Heart (tissue), 3 donors: ENCODE measurements around the gene CHST10.

DNA sequence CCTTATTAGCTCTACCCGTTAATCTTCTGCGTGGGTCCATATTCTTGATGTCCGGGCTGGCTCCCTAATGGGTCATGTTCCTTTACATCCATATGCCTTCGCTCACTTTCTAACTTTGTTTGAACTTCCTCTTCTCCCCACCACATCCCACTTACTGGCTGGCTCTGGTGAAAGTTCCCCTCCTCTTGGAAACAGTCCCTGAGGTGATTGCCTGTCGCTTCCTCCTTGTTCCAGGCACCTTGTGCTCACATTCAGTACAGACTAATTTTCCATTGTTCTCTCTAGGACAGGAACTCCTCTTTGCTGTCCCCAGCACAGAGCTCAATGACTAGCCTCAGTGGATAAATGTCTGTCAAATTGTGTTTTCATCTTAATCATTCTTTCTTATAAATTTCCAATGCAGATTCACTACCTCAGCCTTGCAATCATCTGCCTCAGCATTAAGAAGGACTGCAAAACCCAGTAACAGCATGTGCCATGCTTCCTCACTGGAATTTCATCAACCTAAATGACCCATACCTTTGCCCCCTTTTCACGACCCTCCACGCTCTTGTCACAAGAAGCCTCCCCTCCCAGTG, 102.7 kb downstream of the AFF3 start:
- RAMPAGE, long total RNA, 2 experiments = no peak in any of the 2 experiments

DNA sequence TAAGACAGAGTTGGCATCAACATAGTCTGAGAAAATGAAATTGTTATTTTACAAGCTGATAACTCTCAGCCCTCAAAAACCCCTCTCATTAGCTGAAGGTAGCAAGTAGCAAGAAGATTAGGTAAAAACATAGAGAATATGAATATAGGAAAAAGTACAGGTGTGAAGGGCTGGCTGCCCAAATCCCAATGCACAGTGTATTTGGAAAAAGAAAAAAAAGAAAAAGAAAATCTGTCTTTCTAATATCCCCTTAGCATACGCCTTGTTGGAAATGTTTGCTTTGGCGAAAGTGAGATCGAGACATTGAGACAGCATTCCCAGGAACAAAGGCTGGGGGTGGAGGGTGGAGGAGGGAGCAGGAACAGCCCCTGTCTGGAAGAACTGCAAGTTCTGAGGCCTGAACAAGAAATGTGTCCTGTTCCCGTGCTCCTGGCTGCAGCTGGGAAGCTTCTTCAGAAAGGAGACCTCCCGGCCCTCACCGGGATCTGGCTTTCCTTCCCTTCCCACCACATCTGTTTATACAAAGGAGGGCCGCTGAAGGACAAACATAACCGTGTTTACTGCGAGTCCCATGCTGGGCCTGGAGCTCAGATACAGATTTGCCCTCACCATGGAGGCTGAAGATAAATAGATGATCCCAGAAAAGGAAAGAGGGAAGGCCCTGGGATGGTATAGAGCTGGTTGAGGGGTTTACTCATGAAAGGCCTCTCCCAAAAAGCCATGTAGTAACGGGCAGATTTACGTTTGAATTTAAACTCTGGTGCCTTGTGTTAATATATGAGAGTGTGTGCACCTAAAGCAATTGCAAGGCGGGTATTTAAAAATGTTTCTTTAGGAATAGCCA, 35.9 kb downstream of the AFF3 start:
- RAMPAGE, long total RNA, 2 experiments = no peak in any of the 2 experiments

DNA sequence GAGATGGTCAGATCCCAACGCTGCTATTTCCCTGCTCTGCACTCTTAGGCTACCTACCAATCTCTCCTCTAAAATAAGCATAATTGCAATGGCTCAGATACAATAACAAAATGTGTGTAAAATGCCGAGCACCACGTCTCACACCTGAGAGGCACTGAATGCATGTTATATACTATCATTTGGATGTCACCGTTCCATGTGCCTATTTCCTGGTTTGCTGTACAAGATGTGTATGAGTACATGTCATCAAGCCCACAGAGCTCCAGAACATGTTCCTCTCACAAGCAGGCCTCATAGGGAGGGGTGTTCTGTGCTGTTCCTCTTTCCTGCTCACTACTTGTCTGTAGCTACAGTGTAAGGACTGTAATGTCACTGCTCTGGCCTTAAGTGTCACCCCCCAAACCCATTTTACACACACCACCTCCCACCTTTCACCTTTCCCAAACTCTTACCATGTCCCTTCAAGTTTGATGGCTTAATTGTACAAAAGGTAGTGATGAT, 1.9 kb downstream of the AFF3 start:
- RAMPAGE, long total RNA, 2 experiments = no peak in any of the 2 experiments

DNA sequence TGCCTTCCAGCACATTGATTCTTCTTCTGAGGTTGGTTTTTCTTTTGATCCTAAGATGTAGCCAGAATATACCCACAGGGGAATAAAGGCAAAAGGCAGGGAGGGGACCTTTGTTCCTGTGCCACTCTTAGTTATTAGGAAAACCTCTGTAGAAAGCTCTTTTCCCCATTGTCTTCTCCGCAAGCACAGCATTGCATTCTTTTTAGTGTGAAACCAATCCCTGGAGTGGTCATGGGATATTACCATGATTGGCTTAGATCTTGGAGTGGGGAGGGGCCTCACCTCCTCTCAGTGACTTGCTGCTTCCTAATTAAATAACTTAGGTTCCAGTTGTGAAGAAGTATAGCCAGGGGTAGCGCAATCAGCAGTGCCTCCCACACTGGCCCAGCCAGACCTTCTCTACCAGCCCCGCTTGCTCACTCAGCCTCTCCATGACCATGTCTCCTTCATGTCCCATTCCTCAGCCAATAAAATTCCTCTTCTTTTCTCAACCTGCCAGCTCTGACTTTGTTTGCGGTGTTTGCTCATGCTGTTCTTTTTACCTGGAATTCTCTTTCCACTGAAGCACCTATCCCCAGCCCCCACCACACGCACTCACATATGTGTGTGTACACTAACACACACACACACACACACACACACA, 50.0 kb upstream of the AFF3 start:
- RAMPAGE, long total RNA, 2 experiments = no peak in any of the 2 experiments

DNA sequence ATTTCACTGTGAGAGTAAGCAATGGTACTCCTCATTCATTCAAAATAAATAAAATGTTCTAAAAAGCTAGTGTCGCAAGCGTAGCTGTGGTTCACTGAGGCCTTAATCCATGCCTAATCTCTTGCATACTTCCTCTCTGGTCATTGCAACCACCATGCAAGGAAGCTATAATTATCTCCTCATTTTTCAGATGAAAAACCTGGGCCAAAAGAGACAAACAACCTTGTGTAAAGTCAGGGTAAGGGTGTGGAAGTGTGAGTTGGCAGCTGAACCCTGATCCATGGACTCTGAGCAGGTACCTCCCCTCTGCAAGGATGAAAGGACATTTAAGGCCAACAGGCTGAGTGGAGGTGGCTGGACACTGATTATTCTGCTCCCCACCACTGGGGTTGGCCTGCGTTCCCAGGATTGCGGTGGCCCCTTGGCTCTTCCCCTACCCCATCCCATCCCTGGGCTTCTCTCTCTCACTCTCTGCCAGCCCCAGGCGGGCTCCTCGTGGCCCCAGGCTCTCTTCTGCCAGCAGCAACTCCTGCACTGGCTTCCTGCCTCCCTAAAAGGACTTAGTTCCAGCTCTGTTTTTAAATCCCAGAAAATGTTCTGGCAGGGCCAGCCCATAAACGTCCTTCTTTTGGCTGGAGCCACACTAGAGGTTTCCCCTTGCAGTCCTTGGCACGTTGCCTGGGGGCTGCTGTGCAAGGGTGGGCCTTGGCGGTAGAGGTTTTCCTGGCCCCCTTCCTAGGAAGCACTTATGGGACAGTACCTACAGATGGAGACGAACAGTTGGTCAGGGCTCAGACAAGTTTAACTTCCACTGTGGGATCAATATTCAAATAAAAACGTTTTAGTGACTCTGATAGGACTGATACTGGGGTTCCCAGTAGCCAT, 72.1 kb upstream of the AFF3 start:
- RAMPAGE, long total RNA, 2 experiments = no peak in any of the 2 experiments

- RAMPAGE, long total RNA, 2 experiments = no peak in any of the 2 experiments
Observed at GRCh38 chr2:100263931-100264145, 58.5 kb downstream of the LONRF2 start.

GRCh38 chr2:100416889-100418114, at the start of gene CHST10:
CHST10 (minus strand) TSS chr2:100417668.
- RAMPAGE, long total RNA, 2 experiments = no peak in any of the 2 experiments

- RAMPAGE, long total RNA, 2 experiments = no peak in any of the 2 experiments
Observed at GRCh38 chr2:100793823-100794375, 26.0 kb upstream of the NPAS2 start.

- RAMPAGE, long total RNA, 2 experiments = no peak in any of the 2 experiments
Observed at GRCh38 chr2:100832764-100833284, 12.9 kb downstream of the NPAS2 start.

DNA sequence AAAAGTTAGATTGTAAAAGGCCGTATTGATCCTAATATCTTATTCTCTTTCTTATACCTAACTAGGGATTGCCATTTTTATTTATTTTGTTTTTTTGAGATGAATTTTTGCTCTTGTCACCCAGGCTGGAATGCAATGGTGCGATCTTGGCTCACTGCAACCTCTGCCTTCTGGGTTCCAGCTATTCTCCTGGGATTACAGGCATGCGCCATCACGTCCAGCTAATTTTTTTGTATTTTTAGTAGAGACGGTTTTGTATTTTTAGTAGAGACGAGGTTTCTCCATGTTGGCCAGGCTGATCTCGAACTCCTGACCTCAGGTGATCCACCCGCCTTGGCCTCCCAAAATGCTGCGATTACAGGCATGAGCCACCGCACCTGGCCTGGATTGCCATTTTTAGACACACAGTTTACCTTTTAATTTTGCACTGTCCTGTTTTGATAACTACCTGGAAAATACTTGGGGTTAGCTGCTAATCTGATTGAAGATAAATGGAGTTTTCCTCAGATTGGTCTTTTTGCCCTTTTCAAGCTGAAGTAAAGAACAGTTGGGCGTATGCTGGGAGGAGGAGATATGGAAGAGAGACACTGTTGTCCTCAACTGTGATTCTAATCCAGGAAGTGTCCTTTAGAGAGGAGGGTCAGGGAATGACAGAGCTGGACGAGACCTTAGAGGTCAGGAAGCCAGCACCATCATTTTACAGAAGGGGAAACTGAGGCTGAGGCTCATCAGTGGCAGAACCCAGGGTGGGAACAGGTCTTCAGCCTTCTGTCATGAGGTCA, 17.5 kb downstream of the NPAS2 start:
- RAMPAGE, long total RNA, 2 experiments = no peak in any of the 2 experiments

- RAMPAGE, long total RNA, 2 experiments = no peak in any of the 2 experiments
Observed at GRCh38 chr2:101111740-101112384, 39.3 kb downstream of the TBC1D8 start.

GRCh38 chr2:101306287-101307162, 2.0 kb downstream of the RNF149 start:
- RAMPAGE, long total RNA, 2 experiments = no peak in any of the 2 experiments

DNA sequence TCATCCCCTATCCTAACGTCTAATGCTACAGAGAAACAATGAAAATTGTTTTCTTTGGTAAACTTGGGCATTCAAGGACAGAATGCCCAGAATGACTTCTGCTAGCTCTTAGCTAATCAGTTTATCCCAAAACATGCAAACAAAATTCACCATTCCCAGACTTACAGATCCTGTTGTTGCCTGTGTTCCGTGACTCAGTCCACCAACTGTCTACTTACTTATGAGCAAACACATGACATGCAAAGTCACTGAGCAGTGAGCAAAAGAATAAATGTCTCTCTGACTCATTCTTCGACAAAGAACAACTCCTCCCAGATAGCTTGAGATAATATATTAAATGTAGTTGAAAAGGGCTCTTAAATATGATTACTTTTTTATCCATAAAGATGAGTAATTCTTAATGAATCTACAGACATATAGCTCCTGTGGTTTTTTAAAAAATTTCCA, 9.0 kb upstream of the CREG2 start:
- RAMPAGE, long total RNA, 2 experiments = no peak in any of the 2 experiments

- RAMPAGE, long total RNA, 2 experiments = no peak in any of the 2 experiments
Observed at GRCh38 chr2:101697121-101697293, 500 bp upstream of the MAP4K4 start.

DNA sequence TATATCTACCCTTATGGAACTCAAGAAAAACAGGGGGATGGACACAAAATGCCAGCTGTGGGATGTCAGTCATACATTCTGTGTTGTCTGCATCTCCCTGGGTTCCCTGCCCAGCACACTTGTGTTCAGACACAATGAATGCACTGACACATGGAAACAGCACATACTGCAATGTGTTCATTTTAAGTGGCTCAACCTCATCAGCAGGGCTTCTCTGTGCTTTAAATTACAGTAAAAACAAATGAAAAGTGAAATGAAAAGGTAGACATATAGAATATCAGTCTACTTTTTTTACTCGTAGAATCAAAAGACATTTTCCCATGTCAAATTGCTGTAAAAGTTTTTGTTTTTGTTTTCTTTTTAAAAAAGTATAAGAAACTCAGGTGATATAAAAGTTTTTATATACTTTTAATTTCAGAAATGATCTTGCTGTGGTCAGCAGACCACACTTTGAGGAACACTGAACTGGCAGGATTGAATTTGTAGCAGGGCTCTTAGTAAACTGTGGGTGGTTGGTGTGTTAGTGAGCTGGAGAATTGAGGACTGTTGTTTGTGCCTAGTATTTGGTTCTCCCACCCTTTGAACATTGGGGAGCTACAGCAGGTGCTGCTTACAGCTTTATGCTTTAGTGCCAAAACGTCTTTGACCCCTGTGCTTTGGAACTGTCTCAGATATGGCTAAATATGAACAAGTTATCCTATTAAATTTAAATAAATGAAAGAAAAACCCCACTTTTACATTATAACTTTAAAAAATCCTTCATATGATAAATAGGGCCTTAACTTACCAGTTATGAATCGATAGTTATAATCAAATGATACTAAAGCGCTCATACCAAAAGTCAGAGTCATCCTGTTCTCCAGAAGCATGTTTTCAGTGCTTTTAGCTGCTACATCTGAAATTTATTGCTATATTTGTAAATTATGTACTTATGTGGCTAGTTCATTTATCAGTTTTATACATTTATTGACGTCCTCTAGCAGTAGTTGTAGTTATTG, 8.1 kb downstream of the MAP4K4 start:
- RAMPAGE, long total RNA, 2 experiments = no peak in any of the 2 experiments

GRCh38 chr2:101718856-101719297, 21.4 kb downstream of the MAP4K4 start:
- RAMPAGE, long total RNA, 2 experiments = no peak in any of the 2 experiments

DNA sequence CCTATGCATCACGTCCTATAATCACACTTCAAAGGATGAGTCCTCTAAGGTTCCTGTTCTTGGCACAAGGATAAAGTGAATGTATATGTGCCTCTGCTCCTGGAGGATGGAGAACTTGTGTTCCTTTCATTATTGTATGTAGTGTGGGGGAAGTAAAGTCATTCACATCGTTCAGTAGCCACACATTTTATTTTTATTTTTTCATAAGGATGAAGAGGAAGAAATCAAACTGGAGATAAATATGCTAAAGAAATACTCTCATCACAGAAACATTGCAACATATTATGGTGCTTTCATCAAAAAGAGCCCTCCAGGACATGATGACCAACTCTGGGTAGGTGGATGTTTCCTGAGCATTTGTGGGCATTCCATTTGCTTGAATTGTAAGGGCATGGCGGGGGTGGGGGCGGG, 126.2 kb downstream of the MAP4K4 start:
- RAMPAGE, long total RNA, 2 experiments = no peak in any of the 2 experiments

- RAMPAGE, long total RNA, 2 experiments = no peak in any of the 2 experiments
Observed at GRCh38 chr2:101855631-101856337, 136.0 kb upstream of the IL1R2 start.

- RAMPAGE, long total RNA, 2 experiments = no peak in any of the 2 experiments
Observed at GRCh38 chr2:101961727-101962715, 29.7 kb upstream of the IL1R2 start.

DNA sequence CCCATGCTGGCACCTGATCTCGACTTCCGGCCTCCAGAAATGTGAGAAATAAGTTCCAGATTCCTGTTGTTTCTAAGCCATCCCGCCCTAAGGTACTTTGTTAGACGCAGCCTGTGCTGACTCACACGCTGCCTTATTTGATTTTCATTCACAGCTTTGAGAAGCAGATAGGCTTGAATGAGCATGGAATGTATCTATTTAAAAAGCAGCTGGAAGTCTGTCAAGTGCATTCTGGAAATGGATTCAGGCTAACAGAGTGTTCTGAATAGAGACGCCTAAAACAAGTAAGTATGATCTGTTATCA, 8.3 kb upstream of the IL1R2 start:
- RAMPAGE, long total RNA, 2 experiments = no peak in any of the 2 experiments